Metastatic Liver Carcinoma in the Lung (tissue), 2 donors: ENCODE measurements around a stretch of chr6.

DNA sequence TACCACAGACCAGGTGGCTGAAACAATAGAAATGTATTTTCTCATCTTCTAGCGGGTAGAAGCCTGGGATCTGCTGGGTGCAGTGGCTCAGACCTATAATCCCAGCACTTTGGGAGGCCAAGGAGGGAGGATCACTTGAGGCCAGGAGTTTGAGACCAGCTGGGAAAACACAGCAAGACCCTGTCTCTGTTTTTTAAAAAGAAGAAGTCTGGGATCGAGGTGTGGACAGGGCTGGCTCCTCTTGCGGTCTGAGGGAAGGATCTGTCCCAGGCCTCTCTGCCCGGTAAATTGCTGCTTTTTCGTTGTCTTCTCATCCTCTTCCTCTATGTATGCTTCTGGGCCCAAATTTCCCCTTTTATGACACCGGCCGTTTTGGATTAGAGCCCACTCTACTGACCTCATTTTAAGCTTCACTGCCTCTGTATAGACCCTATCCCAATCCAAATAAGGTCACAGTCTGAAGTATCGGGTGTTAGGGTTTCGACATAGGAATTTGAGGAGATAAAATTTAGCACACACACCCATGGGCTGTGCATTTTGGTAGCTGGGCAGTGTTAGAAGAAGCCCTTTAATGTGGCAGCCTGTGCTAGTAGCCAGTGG is 27.7 kb upstream of the EZR start:
- PRO-cap, 2 experiments: no peak in any of the 2 experiments

DNA sequence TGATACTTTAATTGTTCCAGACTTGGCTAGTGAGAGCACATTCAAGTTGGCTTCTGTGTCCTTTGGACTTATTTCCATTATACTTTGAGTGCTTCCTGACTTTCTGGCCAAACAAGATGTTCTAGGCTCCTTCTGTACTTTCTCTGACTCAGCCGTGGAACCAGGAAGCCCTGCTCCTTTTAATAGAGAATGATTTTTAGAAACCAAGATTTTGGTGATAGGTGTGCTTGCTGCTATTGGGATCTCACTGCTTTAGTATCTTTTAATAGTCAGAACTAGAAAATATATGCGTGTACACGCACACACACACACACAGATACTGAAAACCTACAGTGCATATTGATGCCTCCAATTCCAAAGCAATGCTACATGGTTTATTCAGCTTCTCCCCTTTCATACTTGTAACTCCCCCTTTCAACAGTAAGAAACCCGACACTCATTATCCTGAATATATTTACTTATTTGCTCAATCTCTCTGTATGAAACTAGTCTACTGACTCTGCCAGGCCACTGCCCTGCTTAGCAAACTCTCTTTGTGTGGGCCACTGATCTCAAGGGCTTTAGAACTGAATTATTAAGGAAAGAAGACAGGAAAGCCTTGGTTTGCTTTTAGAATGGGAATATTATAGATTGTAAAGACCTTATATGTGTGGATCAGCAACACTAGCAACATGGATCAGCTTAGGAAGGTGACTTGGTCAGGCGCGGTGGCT is 42.7 kb upstream of the EZR start:
- PRO-cap, 2 experiments: no peak in any of the 2 experiments

DNA sequence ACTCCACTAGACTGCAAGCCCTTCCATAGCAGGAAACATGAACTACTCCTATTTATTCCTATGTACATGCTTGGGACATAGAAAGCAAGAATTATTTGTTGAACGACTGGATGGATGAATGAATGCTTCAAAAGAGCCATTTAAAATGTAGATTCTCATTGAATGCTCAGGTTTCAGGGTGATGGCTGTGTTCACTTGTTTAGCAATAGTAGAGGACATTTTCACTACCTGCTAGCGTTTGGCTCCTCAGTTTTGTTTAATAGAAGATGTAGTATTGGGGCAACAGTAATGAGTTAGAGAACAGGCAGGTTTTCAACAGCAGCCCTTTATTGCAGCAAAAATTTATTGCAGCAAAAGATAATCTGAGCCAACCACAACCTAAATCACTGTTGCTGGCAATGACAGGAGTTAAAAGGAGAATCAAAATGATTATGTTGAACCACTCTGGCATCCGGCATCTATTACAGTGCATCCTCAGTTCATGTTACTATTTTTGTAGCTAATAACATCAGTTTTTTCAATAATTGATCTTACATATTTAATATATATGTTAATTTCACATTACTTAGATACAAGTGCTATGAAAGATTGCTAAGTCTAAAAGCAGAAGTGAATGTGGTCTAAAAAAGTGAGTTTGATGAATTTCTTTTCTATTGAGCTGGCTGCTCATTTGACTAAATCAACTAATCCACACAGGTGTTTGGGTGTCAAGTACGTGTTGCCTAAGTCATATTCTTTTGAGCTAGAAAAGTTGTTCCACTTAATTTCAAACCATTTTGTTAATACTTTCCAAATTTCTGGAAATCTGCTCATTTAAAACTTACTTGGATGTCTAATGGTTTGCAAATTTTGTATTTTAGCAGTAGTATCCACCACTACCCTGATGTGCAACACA is 46.4 kb upstream of the EZR start:
- PRO-cap, 2 experiments: no peak in any of the 2 experiments

GRCh38 chr6:158897217-158897688 is 78.1 kb upstream of the EZR start:
- PRO-cap, 2 experiments: no peak in any of the 2 experiments

GRCh38 chr6:158922079-158922488 is 77.9 kb downstream of the RSPH3 start:
- PRO-cap, 2 experiments: no peak in any of the 2 experiments

GRCh38 chr6:159677248-159677701 is 15.8 kb downstream of the SOD2 start:
- PRO-cap, 2 experiments: no peak in any of the 2 experiments

DNA sequence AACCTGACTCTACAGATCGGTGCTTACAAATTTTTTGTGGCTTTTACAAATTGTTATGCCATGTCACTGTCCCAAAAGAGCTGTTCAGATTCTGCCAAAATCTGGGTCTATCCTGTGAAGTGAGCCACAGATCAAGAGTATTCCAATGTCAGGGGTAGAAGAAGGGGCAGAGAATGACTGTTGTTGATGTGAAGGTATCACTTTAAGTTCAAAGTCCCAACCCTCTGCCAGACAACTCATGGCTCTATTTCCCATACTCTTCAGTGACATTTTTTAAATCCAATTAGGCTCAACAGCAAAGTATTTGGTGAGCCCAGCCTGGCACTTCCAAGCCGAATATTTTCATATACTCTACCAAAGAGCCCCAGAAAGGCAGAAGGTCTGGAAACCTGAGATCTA is 9.3 kb downstream of the SOD2 start:
- PRO-cap, 2 experiments: no peak in any of the 2 experiments

GRCh38 chr6:159690942-159691814 is 1.9 kb downstream of the SOD2 start:
- PRO-cap, 2 experiments: peak in 1 of 2 experiments; most common plus-strand start chr6:159691426 (in 1); most common minus-strand start chr6:159691161 (in 1)

DNA sequence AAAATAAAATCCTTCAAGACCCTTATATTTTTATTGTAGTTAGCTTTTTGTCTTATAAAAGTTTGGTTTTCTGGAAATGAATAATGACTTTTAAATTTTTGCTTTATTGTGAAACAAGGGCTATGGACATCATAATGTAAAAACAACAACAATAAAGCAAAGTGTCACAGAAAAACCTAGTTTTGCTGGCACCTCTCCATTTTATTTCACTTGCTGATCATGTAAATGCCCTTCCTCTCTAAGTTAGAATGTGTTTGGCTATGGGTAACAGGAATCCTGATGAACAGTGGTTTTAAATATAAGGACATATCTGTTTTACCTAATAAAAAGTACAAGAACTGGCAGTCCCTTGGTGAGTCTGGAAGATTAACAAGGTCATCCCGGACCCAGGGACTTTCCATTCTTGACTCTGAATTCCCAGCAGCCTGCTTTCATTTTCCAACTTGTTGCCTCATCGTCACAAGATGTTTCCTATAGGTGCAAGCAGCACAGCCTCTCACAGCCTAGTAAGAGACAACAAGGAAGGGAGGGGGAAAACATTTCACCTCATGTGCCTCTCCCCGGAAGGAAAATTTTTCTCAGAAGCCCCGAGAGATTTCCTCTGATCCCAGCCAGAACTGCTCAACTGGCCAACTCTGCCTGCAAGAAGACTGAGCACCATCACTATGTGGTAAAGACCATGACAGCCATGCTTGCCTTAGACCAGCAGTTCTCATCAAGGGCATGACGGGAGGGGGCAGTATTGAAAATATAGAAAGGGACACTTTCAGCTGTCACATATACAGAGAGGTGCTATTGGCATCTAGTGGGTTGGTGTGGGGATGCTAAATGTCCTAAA is 11.2 kb upstream of the WTAP start:
- PRO-cap, 2 experiments: peak in 1 of 2 experiments; most common plus-strand start position 460 of the sequence (in 1); most common minus-strand start position 411 of the sequence (in 1)

- PRO-cap, 2 experiments: no peak in any of the 2 experiments
Observed at GRCh38 chr6:159750578-159751623, 10.9 kb upstream of the ACAT2 start.

DNA sequence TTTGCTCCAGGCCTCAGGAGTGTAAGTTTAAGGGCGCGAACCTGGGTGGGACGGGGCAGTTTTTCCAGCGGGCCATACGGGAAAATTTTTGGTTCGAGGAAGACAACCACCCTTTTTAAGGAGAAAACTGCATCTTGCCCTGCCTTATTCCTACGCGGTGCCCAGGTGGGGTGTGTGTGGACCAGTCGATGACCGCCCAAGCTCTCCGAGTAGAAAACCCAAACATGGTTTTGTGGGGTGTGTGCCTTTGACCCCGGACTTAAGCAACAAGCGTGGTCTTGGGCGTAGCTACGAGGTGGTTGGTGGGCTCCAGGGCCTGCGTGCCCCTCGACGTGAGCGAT is 257 bp upstream of the MRPL18 start:
- PRO-cap, 2 experiments: peak in 2 of 2 experiments; most common minus-strand start position 267 of the sequence (in 2)

DNA sequence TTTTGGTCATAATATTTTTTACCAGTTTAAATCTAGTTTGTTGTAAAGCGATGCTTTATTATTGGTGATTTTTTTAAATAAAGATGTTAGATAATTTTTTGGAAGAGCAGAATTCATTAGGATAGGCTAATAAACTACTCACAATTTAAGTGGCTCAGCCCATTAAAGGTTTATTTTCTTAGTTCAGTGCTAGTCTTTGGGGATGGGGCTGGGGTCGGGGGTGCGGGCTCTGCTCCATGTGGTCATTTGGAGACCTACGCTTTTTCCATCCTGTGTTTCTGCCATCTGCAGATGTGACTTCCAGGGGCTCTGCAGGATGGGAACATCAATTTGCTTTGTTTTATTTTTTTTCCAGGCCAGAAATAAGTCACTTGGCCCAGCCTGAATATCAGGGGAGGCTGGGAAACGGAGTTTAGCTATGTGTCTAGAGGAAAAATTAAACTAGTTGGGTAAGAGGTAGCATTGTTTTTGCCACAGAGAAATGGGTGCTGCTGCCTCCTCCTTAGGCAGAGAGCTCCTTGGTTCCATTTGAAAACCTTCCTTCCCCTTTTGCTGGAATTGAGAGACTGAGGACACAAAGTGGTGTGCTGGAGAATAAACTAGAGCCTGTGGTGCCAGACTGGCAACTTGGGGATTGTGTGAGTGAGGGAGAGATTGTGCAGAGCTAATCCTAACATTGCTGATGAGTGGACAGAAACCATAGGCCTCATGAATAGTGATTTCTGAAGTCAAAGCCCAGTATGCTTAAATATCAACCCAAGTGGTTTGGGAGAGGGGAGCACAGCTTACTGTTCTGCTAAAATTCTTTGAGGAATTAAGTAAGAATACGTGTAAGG is 68.9 kb downstream of the IGF2R start:
- PRO-cap, 2 experiments: no peak in any of the 2 experiments

DNA sequence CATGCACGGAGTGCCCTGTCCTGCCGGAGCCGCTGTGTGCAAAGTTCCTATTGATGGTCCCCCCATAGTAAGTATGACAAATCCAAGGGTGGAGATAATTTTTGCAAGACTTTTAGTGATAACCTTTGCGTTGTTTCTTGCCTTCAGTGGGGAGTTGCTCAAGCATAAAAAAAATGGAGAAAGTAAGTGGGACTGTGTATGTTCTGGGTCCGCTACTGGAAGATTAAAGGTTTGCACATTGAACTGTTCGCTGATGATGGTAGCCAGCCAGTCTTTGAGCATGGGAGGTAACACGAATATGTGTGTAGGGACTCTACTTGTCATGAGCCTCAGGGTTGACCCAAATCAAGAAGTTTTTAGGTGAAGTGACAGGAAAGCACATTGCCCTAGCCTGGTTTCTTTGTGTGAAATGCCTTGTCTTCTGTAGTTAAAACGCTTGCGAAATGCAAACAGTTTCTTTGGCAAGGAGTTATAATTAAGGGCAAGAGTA is 47.7 kb upstream of the SLC22A1 start:
- PRO-cap, 2 experiments: no peak in any of the 2 experiments

GRCh38 chr6:160075463-160076143 is 46.0 kb upstream of the SLC22A1 start:
- PRO-cap, 2 experiments: no peak in any of the 2 experiments

DNA sequence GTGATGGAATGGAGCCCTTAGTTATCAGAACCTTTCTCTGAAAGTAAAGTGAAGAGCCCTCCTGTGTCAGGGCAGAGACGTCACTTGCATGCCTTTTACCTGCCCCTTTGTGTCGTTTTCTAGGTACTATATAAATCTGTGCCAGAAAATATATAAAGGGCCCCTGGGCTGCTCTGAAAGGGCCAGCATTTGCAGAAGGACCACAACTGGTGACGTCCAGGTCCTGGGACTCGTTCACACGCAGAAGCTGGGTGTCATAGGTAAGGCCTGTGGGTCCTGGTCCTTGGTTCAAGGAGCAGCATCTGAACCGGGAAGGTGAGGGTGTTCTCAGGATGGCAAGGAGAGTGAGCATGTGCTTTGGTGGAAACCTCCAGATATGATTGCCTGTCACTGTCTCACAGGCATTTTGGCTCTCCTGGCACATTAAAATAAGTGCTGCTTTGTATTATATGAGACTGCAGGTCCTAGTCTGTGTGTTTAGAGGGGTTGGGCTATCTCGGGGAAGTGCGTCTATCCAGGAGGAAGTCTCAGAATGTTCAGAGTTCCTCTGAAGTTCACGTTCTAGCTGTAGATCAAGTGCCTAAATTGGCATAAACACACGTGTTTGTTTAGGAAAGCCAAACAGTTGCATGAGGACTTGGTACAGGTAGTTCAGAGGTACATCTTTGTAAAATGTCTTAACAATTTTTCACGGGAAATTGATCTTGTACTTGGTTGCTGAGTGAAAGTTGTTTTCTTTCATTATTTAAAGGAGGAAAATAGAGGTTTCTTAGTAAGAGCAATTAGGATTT is 36.5 kb upstream of the SLC22A1 start:
- PRO-cap, 2 experiments: no peak in any of the 2 experiments

DNA sequence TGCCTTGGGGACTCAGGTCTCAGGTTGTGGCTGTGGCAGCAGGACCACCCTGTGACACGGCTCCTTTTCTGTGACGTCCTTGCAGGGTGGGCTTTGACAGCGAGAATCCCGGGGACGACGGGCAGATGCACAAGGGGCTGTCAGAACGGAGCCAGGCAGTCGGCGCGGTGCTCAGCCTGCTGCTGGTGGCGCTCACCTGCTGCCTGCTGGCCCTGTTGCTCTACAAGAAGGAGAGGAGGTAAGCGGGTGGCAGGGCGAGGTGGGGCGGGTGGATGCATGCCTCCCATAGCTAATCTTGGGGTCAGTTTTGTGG is 19.2 kb upstream of the SLC22A1 start:
- PRO-cap, 2 experiments: no peak in any of the 2 experiments

DNA sequence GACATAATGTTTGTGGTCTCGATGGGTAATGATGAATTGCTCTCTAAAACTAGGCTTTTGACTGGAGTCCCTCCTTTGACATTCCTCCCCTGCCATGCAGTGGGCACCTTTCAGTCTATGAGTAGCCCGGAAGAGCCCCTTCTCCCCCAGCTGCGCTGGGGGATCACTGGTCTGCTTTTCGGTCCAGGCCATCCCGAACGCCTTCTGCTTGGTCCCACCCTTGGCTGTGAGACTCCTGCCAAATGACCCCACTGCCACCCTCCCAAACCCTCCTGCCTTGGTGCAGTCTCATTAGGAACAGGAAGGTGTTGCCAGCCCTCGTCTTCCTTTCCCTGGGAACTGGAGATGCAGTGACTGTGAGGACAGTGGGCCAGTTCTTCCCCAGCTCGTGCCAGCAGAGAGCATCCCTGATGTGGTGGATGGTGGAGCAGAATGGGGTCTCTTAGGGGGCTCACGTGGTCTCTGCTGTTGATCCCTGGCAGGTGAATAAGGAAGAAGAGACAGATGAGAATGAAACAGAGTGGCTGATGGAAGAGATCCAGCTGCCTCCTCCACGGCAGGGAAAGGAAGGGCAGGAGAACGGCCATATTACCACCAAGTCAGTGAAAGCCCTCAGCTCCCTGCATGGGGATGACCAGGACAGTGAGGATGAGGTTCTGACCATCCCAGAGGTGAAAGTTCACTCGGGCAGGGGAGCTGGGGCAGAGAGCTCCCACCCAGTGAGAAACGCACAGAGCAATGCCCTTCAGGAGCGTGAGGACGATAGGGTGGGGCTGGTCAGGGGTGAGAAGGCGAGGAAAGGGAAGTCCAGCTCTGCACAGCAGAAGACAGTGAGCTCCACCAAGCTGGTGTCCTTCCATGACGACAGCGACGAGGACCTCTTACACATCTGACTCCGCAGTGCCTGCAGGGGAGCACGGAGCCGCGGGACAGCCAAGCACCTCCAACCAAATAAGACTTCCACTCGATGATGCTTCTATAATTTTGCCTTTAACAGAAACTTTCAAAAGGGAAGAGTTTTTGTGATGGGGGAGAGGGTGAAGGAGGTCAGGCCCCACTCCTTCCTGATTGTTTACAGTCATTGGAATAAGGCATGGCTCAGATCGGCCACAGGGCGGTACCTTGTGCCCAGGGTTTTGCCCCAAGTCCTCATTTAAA is 17.0 kb upstream of the SLC22A1 start:
- PRO-cap, 2 experiments: no peak in any of the 2 experiments

DNA sequence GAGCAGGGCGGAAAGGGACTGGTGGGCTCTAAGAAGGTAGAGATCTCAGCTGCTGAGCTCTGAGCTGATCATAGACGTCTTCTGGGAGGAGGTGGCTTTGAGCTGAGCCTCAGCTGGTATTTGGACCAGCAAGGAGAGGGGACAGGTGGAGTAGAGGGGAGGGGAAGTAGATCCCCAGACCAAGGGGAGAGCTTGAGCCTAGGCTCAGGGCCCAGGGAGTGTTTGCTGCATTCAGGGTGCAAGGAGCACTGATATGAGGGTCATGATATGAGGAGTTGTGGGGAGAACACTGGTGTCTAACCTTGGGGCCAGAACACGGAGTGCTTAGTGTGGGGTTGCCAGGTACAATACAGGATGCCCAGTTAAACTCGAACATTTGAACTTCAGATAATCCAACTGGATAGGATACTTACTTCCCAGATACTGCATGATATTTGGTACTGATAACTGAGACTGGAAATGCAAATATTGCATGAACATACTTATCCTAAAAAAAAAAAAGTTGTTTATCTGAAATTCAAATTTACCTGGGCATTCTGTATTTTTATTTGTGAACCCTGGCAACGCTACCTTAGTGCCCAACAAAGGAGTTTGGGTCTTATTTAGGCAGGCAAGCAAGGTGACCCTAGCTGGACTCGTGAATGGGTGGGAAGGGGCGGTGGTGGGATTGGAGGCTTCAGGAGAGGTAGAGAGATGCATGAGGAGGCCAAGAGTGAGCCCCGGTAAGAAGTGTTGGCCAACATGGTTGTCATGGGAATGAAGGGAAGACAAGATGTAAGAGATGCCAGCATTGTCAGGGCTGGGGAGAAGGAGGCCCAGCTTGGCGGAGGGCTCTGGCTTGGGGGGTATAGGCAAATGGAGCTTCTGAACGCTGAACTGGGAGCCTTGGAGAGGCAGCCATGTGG is 2.5 kb downstream of the SLC22A1 start:
- PRO-cap, 2 experiments: no peak in any of the 2 experiments

GRCh38 chr6:160162202-160162642 is 40.6 kb downstream of the SLC22A1 start:
- PRO-cap, 2 experiments: peak in 1 of 2 experiments; most common plus-strand start chr6:160162445 (in 1); most common minus-strand start chr6:160162284 (in 1)

GRCh38 chr6:160254558-160255140 is 4.0 kb downstream of the SLC22A2 start:
- PRO-cap, 2 experiments: peak in 1 of 2 experiments; most common plus-strand start chr6:160254996 (in 1); most common minus-strand start chr6:160254780 (in 1)